ENCODE results near the genes SRD5A2 and MEMO1.

GRCh38 chr2:31137188-31137648, 1.0 kb downstream of the GALNT14 start:
- PRO-cap, result unidirectional peak, plus-strand start at chr2:31137433
- RAMPAGE, long total RNA, result no peak

DNA sequence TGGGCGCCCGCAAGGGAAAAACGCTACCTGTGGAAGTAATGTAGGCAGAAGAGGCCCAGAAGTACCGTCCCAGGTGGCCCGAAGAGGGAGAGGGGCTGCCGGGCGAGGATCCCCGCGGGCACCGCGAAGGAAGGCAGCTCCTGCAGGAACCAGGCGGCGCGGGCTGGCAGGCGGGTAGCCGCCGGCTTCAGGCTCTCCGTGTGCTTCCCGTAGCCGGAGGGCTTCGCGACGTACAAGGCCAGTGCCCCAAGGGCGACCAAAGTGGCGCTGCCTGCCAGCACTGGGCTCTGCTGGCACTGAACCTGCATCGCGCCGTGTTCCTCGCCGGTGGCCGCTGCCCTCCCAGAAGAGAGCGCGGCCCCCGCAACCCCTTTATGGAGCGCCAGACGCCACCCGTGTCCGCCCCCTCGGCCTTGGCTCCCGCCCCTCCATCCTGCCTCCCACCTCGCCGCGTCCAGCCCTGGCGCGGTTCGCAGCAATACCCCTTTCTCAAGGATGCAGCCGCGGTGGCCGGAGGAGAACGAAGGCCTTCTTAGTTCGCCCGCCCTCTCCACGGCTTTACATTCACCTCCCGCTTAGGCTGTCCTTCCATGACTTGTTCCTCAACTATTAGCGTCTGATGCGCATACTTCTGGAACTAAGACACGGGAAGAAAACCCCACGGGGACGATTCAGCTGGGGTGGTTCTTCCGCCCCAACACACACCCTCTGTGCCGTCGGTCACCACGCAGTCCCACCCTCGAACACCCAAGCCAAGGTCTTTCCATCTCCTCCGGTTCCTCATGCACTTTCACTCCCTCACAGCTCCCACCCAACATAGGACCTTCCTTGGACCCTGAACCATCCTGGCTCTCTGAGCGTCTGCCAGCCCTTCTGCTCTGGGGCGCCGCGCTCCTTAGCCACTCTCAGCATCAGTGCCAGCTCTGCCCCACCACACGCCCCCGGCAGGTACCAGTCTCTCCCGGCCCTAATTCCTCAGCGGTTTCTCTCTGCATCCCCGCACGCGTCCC, at the start of gene SRD5A2:
Gene SRD5A2, minus strand, starts transcription at position 346 of the 1,010 bp plus-strand sequence.
- PRO-cap, result no peak
- RAMPAGE, long total RNA, result no peak

DNA sequence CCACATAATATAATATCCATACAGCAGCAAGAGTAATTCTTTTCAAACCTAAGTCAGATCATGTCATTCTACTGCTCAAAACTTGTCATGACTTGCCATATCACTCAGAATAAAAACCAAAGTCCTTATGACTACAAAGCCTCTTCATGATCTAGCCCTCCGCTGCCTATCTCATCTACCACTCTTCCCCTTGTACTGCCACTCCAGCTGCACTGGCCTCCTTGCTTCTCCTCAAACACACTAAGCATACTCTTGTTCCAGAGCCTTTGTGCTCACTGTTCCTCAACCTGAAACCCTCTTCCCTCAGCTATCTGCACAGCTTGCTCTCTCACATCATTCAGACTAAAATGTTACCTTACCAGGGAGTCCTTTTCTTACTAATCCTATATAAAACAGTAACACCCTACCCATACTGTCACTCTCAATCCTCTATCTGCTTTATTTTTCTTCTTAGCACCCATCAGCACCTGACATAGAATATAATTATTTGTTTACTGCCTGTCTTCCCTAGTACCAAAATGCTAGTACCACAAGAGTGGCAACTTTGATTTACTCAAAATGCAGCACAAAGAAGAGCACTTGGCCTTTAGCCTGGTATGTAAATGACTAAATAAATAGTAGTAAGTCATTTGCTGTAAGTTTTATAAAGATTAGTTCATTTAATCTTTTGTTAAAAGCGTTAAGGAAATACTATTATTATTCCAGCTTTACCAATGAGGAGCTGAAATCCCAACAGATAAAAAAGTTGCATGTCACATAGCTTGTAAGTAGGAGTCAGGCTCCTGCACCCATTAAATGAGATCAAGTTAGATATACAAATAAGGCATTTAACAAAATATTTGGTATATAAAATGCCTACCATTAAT, 69.6 kb downstream of the MEMO1 start:
- PRO-cap, result no peak
- RAMPAGE, long total RNA, result no peak

GRCh38 chr2:32008959-32009335, 1.9 kb downstream of the MEMO1 start:
- PRO-cap, result no peak
- RAMPAGE, long total RNA, result no peak

DNA sequence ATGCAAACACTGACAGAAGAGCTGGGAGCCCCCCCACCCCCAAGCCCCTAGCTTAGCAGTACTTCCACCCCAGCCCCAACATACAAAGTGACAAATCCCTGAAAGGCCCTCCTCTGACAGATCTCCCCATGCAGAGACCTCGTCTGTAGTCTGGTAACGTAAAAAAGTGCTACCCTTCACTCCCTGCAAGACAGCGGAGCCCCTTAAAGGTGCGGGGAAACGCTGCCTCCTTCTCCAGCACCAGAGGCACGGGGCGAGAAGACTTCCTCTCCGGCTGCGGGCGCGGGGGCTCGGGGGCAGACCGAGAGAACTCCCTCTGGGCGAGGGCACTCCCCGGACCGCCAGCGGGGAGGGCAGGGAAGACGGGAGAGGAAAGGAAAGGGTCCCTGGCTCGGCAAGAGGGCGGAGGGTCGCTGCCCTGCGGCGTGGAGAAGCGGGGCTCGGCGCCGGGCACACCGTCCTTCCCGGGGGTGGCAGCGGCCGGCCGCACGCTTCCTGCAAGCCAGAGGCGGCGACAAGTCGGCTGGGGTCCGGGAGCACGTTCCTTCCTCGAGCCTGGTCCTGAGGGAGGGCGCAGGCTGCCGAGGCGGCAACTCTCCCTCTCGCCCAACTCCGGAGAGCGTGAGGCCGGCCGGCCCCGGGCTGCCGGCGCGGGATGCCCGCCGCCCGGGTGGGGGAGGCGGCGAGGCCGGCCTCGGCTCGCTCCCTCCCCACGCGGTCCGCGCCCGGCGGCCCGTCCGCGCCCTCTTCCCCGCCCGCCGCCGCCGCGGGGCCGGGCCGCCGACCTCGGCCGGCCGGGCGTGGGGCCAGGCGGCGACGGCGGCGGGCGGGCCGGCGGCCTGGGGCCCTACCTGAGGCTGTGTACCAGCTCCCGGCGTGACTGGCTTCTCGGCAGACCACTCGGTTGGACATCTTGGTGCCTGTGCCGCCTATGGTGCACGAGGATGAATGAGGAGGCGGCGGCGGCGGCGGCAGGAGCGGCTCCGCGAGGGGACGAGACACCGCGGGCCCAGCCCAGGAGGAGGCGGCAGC, 1.2 kb downstream of the MEMO1 start:
- PRO-cap, result no peak
- RAMPAGE, long total RNA, result no peak

DNA sequence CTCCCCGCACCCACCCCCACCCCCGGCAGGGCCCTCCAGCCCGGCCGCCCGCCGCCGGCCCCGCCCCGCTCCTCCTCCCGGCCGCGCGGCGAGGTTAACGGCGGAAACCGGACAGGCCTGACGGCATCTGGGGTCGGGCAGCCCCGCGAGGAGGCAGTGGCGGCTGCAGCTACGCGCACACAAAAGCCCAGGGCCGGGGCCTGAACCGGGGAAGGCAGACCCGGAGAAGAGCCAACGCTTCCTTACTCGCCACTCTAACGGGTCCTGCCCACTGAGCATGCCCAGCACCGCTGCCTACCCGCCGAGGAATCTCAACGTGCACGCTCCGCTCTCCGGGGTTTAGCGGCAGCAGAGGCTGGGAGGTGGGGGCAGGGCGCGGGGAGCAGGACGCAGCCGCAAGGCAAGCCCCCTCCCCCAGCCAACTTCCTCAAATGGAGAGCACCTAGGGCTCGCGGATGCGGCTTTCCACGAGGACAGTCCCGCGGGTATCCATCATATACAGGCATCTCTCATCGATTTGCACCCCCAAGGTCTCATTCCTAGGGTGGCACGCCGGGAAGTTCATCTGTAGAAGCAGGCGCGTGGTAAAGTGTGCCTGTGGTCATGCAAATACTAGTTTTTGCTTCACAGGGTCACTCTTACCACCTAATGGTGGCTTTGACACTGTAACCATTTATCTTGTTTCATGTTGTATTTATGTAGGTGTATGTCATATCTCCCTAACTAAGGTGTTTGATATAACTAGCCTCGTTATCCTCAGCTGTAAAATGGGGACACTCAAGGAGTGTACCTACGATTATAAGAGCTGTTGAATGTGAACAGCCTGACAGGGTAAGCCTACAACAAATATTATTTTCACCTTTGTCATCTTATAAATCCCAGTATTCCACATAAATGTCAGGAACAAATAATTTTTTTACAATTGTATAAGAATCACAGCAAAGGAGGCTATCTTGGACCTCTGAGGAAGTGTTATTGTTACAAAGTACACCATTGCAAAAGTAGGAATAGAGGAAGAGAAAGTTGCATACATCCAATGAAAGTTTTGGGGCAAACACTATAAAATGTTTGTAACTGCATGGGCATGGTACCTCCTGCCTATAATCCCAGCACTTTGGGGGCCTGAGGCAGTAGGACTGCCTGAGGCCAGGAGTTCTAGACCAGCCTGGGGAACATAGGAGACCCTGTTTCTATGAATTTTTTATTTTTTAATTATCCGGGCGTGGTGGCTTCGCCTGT, at the start of gene MEMO1:
Gene MEMO1, minus strand, starts transcription at position 313 of the 1,239 bp plus-strand sequence.
- PRO-cap, result bidirectional peak, plus-strand start at position 126 of the sequence, minus-strand start at position 158 of the sequence; bidirectional peak, plus-strand start at position 430 of the sequence, minus-strand start at position 273 of the sequence
- RAMPAGE, long total RNA, result no peak

DNA sequence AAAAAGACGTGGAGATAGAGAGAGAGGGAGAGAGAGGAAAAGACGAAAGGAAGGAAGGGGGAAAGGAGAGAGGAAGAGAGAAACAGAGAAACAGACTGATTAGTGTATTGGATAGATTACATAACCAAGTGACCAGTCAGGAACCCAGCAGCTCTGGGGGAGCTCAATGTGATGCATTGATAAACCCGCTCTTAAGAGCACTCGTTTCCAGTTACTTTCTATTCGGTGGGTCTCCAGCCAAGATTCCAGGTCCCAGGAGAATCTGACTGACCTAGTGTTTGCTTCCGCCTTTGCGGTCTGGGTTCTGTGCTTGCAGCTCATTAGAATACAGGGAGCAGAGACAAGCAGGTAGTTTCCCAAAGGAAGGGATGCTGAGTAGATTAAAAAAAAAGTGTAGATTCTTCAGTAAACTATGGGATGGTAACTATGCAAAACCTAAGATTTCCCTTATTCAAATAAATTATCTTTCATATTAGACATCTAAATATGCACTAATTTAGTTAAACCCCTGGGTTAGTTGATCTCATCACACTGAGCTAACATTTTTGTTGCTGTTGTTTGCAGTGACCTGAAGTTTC, 866 bp upstream of the SPAST start:
- PRO-cap, result no peak
- RAMPAGE, long total RNA, result no peak

GRCh38 chr2:32204380-32204955, 38.8 kb downstream of the SLC30A6 start:
- PRO-cap, result no peak
- RAMPAGE, long total RNA, result no peak

DNA sequence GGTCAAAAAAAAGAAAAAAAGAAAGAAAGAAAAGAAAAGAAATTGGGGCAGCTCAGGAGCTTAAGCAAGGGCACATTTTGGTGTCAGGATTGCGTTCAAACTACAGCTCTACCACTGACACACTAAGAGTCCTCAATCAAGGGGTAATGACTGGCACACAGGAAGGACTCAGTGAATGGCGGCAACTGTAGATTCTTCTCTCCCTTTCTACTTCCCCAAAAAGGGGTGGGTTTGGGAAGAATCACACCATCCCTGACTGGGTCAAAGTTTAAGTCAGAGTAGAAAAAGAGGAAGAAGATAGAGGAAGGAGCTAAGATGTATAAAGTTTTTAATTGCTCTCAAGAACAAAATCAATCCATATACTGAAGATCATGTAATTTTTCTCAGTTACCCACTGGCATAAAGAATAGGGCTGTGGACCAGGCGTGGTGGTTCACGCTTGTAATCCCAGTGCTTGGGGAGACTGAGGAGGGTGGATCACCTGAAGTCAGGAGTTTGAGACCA, 2.6 kb downstream of the NLRC4 start:
- PRO-cap, result no peak
- RAMPAGE, long total RNA, result no peak

DNA sequence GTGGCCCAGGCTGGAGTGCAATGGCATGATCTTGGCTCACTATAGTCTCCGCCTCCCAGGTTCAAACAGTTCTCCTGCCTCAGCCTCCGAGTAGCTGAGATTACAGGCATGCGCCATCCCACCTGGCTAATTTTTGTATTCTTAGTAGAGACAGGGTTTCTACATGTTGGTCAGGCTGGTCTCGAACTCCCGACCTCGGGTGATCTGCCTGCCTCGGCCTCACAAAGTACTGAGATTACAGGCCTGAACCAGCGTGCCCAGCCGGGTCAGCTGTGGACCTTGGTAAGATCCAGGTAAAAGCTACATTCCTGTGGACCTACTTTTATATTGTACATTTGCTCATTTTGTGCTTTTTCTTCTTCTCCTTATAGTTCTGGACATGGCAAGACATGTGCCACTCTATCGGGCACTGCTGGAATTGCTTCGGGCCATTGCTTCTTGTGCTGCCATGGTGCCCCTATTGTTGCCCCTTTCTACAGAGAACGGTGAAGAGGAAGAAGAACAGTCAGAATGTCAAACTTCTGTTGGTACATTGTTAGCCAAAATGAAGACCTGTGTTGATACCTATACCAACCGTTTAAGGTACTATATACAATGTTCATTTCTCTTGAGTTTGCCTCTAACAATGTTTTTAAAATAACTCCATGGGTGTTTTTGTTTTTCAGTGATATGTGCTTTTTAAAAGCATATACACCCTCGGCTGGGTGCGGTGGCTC, 52.9 kb upstream of the TTC27 start:
- PRO-cap, result no peak
- RAMPAGE, long total RNA, result no peak

DNA sequence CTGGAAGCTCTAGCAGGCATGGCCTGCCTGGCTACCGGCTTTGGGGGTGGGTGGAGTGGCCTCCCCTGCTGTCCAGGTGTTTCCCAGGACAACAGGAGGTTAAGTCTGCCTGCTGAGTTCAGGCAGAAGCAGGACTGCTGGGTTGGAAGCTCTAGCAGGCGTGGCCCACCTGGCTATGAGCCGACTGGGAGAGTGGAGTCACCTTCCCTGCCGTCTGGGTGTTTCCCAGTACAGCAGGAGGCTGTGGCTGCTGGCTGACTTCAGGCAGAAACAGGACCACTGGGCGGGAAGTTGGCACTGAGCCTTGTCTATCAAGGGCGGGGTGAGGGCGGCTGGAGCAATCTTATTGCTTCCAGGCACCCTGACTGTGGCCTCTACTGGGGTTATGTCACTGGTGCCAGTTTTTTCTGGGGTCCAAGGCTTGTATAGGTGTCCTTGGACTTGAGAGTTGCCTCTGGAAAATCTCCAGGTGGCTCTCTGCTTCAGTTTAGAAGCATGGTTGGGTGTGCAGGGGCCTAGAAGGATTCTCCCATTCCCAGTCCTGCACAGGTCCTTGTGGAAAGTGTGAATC, 30.5 kb downstream of the LTBP1 start:
- PRO-cap, result no peak
- RAMPAGE, long total RNA, result no peak

- PRO-cap, result no peak
- RAMPAGE, long total RNA, result no peak
Measured at GRCh38 chr2:33052038-33052388, 105.3 kb downstream of the LTBP1 start.

- PRO-cap, result no peak
- RAMPAGE, long total RNA, result no peak
Measured at GRCh38 chr2:33279825-33280302, 196.6 kb upstream of the RASGRP3 start.

GRCh38 chr2:33494481-33494680, 17.9 kb downstream of the RASGRP3 start:
- PRO-cap, result no peak
- RAMPAGE, long total RNA, result no peak

DNA sequence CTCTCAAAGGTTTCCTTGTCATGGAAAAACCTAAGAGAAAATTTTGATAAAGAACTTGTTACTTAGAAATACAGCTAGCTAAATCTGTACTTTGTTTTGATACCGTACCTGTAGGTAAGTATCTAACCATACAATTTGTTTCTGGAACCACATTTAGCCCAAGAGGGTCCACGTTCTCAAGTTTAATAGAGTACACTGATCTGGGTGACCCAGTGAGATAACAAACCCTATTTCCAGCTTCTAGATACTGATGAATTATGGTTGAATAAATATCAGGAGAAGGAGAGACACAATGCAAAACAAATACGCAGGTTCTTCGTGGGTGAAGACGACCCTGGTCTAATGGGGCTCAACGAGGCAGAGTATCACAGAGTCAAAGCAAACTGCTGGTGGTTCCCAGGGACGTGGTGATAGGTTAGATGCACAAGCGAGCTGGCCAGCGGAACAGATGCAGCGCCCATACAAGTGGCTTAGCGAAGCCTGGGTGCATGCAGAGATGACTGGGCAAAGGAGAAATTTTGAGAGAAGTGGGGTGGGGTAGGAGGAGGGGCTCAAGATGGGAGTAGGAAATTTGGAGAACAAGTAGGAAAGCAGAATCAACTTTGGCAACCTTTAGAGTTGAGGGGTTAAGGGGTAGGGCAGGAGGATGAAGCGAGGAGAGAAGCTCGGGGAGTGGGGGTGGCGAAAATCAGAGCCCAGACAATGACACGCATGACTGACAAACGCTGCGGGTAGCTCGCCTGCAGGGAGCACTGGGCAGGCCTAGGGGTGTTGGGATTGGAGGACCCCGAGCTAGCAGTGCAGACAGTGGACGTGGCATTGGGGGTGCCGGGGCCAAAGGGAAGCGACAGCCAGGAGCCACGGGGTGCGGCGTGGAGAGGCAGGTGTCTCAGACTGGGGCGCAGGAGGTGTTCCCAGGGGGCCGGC, 633 bp downstream of the FAM98A start:
- PRO-cap, result unidirectional peak, plus-strand start at position 422 of the sequence
- RAMPAGE, long total RNA, result no peak

GRCh38 chr2:36253761-36254145, 101.8 kb upstream of the CRIM1 start:
- PRO-cap, result no peak
- RAMPAGE, long total RNA, result no peak

DNA sequence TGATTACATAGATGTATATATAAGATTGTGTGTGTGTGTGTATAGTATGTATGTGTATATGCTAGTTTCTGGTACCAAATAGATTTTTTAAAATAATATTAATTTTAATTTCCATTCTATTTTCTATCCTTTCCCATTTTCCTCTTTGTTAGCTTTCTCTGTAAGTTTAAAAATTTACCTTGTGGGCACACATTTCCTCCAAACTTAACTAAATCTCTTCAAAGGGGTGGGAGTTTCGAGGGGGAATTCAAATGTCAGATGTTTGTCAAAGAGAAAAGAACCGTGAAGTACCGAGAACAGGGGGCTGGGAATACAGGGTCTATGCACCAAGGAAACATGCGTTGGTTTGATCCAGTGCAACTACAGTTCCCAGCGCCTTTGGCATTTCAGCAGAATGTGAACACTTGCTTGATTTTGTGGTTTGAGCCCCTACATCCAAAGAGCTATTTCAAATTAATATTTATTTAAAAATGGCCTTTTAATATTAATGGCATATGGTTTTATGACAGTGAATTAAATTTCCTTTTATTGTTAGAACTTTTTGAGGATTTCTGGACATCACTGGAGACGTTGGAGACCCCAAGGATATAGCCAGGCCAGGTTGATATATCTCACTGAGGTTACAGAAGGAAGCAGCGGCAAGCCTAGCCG, 9.4 kb downstream of the CRIM1 start:
- PRO-cap, result no peak
- RAMPAGE, long total RNA, result no peak

- PRO-cap, result no peak
- RAMPAGE, long total RNA, result no peak
Measured at GRCh38 chr2:36456167-36457009, 100.8 kb downstream of the CRIM1 start.

DNA sequence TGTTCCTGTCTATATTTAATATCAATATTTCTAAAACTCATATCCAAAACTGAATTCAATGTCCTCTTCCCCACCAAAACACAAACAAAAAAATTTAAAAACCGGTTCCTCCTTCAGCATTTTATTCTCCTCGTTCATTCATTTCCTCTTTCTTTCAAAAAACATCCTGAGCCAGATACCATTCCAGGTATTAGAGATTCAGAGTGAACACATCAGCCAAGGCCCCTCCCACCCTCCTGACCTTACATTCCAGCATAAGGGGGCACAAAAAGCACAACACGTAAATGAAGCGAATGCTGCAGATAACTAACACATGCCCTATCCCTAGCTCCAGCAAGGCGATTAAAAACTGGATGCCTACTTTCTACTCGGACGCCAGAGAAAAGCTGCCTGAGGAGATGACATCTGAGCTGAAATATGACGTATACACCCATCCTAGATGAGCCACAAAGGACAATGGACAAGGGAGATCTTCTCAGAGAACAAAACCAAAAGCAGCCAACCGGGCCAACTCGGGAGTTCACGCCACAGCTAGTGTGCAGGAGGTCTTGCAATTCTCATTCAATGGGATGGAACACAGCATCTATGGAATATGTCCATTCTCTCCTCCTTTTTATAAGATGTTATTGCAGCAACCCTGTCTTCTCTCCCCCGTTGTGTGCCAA, 33.6 kb downstream of the FEZ2 start:
- PRO-cap, result no peak
- RAMPAGE, long total RNA, result no peak

GRCh38 chr2:36583167-36583599, 14.8 kb downstream of the FEZ2 start:
- PRO-cap, result no peak
- RAMPAGE, long total RNA, result no peak

Data from OCI-LY7 (cell line).